Tibial nerve (tissue), 3 donors: ENCODE data around the genes CCDC82 and ARHGAP42.

- PRO-cap = no peak
- RAMPAGE, long total RNA, 3 experiments = no peak in any of the 3 experiments
These were observed 2.0 kb downstream of the SESN3 start for GRCh38 chr11:95229090-95229370.

- PRO-cap = no peak
- RAMPAGE, long total RNA, 3 experiments = no peak in any of the 3 experiments
These were observed 107.2 kb upstream of the SESN3 start for GRCh38 chr11:95338247-95338577.

GRCh38 chr11:95338691-95339137 lies 107.7 kb upstream of the SESN3 start:
- PRO-cap = no peak
- RAMPAGE, long total RNA, 3 experiments = no peak in any of the 3 experiments

DNA sequence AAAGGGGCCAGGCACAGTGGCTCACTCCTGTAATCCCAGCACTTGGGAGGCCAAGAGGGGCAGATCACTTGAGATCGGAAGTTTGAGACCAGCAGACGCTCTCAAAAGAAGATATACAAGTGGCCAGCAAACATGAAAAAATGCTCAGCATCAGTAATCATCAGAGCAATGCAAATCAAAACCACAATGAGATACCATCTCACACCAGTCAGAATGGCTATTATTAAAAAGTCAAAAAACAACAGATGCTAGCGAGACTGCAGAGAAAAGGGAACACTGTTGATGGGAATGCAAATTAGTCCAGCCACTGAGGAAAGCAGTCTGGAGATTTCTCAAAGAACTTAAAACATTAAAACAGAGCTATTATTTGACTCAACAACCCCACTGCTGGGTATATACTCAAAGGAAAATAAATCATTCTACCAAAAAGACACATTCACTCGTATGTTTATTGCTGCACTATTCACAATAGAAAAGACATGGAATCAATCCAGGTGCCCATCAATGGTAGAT lies 96.6 kb downstream of the FAM76B start:
- PRO-cap = no peak
- RAMPAGE, long total RNA, 3 experiments = no peak in any of the 3 experiments

DNA sequence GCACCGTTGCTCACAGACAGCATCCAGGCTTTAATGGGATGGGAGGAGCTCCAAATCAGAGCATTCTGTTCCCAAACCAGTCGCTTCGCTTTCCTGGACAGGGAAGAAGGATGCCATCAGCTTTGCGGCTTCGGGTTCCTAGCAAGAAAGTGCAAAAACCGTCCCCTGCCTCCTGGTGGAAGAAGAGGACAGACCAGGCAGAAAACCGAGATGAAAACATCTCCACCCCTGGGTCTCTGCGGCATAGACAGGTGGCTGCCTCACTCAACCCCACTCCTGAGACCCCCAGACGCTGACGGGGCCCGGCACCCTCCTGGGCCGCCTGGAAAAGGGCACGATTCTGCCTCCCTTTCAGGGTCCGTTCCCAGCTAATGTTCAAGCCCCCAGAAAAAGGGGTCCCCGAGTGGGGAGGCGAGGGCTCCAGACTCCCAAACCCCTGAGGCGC lies 705 bp downstream of the FAM76B start:
- PRO-cap = no peak
- RAMPAGE, long total RNA, 3 experiments = no peak in any of the 3 experiments

GRCh38 chr11:95790624-95791412 lies 520 bp downstream of the CEP57 start:
- PRO-cap = bidirectional peak, plus-strand start at chr11:95791159, minus-strand start at chr11:95790942
- RAMPAGE, long total RNA, 3 experiments = no peak in any of the 3 experiments

DNA sequence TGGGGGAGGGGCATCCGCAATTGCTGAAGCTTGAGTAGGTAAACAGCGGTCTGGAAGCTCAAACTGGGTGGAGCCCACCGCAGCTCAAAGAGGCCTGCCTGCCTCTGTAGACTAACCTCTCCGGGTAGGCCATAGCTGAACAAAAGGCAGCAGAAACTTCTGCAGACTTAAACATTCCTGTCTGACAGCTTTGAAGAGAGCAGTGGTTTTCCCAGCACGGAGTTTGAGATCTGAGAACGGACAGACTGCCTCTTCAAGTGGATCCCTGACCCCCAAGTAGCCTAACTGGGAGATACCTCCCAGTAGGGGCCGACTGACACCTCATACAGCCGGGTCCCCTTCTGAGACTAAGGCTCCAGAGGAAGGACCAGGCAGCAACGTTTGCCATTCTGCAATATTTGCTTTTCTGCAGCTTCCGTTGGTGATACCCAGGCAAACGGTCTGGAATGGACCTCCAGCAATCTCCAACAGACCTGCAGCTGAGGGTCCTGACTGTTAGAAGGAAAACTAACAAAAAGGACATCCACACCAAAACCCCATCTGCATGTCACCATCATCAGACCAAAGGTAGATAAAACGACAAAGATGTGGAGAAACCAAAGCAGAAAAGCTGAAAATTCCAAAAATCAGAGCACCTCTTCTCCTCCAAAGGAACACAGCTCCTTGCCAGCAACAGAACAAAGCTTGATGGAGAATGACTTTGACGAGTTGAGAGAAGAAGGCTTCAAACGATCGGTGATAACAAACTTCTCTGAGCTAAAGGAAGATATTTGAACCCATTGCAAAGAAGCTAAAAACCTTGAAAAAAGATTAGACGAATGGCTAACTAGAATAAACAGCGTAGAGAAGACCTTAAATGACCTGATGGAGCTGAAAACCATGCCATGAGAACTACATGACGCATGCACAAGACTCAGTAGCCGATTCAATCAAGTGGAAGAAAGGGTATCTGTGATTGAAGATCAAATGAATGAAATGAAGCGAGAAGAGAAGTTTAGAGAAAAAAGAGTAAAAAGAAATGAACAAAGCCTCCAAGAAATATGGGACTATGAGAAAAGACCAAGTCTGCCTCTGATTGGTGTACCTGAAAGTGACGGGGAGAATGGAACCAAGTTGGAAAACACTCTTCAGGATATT lies 16.7 kb downstream of the CEP57 start:
- PRO-cap = no peak
- RAMPAGE, long total RNA, 3 experiments = no peak in any of the 3 experiments

GRCh38 chr11:95899536-95900054 lies 24.3 kb downstream of the MTMR2 start:
- PRO-cap = no peak
- RAMPAGE, long total RNA, 3 experiments = no peak in any of the 3 experiments

- PRO-cap = no peak
- RAMPAGE, long total RNA, 3 experiments = no peak in any of the 3 experiments
These were observed 922 bp downstream of the MTMR2 start for GRCh38 chr11:95922953-95923416.

- PRO-cap = no peak
- RAMPAGE, long total RNA, 3 experiments = no peak in any of the 3 experiments
These were observed 1.1 kb upstream of the MTMR2 start for GRCh38 chr11:95924803-95925675.

- PRO-cap = no peak
- RAMPAGE, long total RNA, 3 experiments = no peak in any of the 3 experiments
These were observed 173.8 kb downstream of the MAML2 start for GRCh38 chr11:96169193-96169669.

GRCh38 chr11:96194071-96194814 lies 148.8 kb downstream of the MAML2 start:
- PRO-cap = no peak
- RAMPAGE, long total RNA, 3 experiments = no peak in any of the 3 experiments

DNA sequence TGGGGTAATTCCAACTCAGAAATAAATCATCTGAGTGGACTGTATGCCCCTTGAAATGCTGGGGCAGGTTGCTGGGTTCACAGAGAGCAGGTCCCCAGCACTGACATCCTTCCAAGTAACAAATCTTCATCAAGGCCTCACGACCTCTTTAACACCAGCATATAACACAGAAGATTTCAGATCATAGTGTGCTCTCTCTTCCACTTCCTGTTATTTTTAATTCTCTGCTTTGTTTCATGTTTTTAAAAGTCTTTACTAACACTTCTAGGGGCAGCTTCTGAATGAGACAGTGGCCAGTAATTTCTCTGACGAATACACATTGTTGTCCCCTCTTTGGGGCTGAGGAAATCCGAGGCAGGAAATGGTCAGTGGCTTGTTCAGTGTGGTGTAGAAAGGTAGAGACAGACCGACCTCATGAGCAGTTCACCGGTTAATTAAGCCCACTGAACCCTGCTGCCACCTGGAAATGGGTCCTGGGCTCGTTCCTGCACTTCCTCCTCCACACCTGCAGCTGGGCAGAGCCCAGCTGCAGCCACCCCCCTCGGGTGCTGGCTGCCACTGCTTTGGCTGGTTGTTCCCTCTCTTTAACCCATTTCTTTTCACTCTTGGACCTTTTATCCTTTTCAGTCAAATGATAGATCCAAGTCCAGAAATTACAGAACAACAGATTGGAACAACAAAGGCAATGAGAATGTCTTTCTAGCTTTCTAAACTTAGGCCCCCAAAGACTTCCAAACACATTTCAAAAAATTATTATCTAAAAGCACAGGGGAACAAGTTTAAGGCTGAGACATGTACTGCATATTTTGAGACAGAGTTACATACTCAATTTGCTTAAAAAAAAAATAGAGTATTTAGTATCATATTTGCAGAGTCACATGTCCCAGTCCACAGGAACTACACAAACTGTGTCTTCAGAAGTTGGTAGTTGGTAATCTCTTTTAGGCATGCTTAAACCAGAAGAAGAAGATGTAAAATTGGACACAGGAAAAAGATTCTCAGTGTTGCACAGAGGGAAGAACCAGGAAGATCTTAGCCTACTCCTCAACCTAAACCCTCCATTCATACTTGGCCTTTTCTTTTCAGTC lies 127.4 kb downstream of the MAML2 start:
- PRO-cap = no peak
- RAMPAGE, long total RNA, 3 experiments = no peak in any of the 3 experiments

DNA sequence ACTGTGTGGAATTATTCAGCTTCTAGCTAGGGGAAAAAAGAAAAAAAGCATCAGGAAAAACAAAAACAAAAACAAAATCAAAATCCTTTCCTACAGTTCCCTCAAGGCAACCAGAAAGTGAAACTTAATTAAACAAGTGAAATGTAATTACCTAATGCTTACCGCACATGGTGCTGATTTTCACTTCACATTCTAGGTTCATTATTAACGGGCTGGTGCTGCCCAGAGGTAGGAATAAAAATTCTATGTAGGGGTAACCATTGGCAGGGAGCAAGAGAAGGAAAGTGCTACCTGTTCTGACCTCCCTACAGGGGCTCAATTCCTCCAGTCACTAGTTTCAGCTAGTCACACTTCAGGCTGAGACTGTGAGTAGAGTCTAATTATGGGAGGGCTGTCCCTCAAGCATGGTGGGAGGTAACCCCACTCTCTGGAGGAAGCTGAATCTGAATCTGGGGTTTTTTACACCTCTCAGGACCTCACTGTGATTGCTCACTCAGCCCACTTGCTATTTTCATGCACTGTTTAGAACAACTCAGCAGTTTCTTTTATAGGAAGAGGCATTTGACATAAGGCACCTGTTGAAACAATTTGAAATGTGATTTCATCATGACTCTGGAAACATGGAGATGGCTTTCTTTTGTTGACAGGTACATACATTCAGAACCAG lies 75.5 kb downstream of the MAML2 start:
- PRO-cap = no peak
- RAMPAGE, long total RNA, 3 experiments = no peak in any of the 3 experiments

DNA sequence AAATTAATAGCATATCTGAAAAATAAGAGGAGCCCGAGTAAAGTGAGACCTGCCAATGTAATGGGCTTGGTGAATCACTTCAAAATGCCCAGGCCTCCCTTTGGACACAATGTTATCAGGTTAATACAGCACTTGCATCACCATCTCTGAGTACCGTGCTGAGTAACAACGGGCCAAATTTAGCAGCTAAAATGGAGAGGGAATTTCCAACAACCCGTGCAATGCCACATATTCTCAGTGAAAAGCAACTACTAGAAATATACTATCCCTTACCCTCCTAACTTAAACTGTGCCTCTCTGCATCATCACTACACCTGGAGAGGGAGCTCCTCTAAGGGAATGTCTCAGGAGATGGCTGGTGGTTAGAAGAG lies 4.2 kb downstream of the MAML2 start:
- PRO-cap = no peak
- RAMPAGE, long total RNA, 3 experiments = no peak in any of the 3 experiments

DNA sequence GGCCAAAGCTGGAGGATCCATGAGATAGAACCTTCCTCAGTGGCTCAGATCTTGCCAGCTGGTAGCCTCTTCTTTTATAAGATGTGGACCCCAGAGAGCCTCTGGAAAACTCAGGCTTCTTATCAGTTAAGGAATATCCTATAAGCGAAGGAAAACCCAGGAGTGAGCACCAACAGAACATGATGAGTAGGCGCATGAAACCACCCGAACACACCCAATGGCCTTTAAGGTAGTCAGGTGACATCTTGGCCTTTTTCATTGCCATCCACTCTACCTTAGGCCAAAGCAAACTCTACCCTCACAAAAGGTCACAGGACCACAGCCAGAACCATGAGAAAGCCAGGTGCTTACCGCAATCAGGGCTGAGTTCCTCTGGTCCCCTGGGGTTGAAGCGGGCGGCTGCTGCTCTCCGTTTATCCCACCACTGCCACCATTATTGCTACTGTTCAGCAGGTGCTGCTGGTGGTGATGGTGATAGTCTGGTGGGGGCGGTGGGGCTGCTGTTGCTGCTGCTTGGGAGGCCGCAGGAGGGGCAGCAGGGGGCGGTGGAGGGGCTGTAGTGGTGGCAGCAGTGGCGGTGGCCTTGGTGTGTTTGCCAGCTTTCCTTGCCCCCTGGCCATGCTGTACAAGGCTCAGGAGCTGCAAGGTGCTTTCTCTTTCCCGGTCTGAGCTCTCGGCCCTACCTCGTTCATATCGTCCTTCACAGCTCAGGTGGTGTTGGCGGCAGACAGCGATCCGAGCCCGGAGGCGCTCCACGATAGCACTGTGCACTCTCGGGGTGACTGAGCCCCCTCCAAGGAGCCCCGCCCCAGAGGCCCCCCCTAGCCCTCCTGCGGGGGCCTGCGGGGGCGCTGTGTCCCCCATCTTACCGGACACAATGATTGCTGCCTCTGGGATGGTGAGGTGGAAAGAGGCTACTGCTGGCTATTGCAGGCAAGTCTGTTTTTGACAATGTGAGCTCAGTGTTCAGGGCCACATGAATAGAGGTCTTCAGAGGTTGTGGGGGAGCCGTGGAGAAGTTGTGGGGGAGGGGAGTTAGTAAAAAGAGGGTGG lies 1.6 kb downstream of the MAML2 start:
- PRO-cap = bidirectional peak, plus-strand start at position 895 of the sequence, minus-strand start at position 732 of the sequence
- RAMPAGE, long total RNA, 3 experiments = start-site peak on the minus strand in 3 of 3 experiments, centred at positions 688 to 946 of the sequence, 18 to 105 reads per replicate

GRCh38 chr11:96389028-96390136 lies at the start of gene CCDC82:
CCDC82 (minus strand) TSS chr11:96389912.
- PRO-cap = bidirectional peak, plus-strand start at chr11:96390013, minus-strand start at chr11:96389883
- RAMPAGE, long total RNA, 3 experiments = start-site peak on the plus strand in 3 of 3 experiments, at chr11:96390009-96390043 at its widest, 73 to 260 reads per replicate; start-site peak on the minus strand in 3 of 3 experiments, at chr11:96389858-96389948 at its widest, 30 to 117 reads per replicate

- PRO-cap = no peak
- RAMPAGE, long total RNA, 3 experiments = no peak in any of the 3 experiments
These were observed 655 bp downstream of the JRKL start for GRCh38 chr11:96390137-96391199.

DNA sequence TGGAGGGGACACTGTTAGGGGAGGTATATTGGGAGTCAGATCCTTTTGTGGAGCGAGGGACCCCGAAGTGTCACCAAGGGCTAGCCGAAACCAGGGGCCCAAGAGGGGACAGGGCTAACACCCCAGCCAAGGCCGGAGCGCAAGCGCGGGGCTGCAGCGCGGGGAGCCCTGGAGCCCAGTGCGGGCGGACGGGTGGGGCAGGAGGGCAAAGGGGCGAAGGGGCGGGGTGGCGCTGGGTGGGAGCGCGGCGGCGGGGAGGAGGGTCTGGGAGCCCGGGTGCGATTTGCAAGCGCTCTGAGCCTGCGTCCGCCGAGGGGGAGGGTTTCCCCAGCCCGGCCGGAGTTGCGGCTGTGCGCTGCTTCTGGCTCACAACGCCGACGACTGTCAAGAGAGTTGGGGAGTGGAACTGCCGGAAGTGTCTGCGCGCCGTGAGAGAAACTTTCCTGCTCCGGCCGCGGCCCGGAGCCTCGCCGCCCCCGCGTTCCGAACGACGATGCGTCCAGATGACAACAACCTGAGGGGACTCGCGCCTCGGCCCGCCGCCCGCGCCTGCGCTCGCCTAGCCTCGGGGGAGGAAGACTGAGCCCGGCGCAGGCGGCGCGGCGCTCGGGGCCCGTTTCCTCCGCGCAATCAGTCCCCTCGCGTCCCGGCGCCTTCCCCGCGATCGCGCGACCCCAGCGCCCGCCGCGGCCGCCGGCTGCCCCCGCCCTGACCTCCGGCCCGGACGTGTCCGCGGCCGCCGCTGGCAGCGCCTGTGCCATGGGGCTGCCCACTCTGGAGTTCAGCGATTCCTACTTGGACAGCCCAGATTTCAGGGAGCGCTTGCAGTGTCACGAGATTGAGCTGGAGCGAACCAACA lies at the start of gene ARHGAP42:
ARHGAP42 (plus strand) TSS at position 369 of the 859 bp plus-strand sequence.
- PRO-cap = bidirectional peak, plus-strand start at position 245 of the sequence, minus-strand start at position 180 of the sequence; bidirectional peak, plus-strand start at position 387 of the sequence, minus-strand start at position 386 of the sequence; bidirectional peak, plus-strand start at position 576 of the sequence, minus-strand start at position 551 of the sequence
- RAMPAGE, long total RNA, 3 experiments = start-site peak on the plus strand in 1 of 3 experiments, centred at position 311 of the sequence, 74 reads per replicate

GRCh38 chr11:100688188-100688547 lies 1.1 kb downstream of the ARHGAP42 start:
- PRO-cap = no peak
- RAMPAGE, long total RNA, 3 experiments = no peak in any of the 3 experiments